Duodenum (tissue), 1 donor: ENCODE measurements around a stretch of chr9.

DNA sequence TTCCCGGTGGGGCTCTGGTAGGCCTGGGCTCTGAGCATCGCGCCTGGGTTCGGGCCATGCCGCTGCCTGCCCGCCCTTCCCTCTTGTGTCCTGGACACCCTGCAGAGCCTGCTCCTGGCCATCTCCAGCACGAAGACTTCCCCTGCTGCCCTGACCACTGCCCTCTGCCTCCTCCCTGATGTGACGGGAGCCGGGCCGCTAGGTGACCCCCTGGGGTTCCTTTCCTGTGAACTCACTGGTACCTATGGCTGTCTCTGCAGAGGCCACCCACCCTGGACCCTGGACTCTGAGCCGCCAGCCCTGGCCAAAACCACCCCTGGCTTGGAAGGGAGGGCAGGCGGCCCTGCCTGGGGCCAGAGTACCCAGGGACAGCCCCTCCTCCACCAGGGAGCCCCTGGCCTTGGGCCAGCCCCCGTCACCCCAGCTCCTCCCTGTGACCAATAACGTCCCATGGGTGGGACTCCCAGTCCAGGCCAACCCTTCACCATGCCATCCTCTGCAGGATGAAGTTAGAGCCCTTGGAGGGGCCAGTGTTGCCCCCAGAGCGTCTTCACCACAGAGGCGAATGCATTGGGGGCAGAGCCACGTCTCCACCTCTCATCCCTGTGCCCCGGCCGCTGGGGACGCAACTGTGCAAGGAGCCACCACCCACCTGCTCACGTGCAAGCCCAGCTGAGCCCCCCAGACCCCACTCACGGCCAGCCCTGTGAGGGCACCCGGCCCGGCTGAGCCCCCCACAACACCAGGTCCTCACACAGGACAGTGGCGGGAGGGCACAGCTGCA is 33.1 kb upstream of the UBAC1 start:
- PRO-cap = no peak

- PRO-cap = no peak
These were observed 41.9 kb upstream of the UBAC1 start for GRCh38 chr9:136002951-136003608.

DNA sequence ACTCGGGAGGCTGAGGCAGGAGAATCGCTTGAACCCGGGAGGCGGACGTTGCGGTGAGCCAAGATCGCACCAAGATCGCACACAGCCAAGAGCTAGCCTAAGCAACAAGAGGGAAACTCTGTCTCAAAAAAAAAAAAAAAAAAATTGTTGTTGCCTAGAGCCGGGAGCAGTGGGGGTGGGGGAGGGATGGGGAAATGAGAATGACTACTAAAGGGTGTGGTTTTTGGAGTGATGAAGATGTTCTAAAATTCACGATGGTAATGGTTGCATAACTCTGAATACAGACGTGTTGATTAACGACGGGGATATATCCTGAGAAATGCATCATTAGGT is 28.0 kb downstream of the NACC2 start:
- PRO-cap = no peak

- PRO-cap = no peak
These were observed 7.0 kb downstream of the NACC2 start for GRCh38 chr9:136087989-136088520.

- PRO-cap = no peak
These were observed 1.9 kb downstream of the NACC2 start for GRCh38 chr9:136093011-136093666.

GRCh38 chr9:136230633-136231441 is 14.8 kb downstream of the QSOX2 start:
- PRO-cap = no peak

GRCh38 chr9:136328430-136329229 is 1.3 kb downstream of the GPSM1 start:
- PRO-cap = no peak

DNA sequence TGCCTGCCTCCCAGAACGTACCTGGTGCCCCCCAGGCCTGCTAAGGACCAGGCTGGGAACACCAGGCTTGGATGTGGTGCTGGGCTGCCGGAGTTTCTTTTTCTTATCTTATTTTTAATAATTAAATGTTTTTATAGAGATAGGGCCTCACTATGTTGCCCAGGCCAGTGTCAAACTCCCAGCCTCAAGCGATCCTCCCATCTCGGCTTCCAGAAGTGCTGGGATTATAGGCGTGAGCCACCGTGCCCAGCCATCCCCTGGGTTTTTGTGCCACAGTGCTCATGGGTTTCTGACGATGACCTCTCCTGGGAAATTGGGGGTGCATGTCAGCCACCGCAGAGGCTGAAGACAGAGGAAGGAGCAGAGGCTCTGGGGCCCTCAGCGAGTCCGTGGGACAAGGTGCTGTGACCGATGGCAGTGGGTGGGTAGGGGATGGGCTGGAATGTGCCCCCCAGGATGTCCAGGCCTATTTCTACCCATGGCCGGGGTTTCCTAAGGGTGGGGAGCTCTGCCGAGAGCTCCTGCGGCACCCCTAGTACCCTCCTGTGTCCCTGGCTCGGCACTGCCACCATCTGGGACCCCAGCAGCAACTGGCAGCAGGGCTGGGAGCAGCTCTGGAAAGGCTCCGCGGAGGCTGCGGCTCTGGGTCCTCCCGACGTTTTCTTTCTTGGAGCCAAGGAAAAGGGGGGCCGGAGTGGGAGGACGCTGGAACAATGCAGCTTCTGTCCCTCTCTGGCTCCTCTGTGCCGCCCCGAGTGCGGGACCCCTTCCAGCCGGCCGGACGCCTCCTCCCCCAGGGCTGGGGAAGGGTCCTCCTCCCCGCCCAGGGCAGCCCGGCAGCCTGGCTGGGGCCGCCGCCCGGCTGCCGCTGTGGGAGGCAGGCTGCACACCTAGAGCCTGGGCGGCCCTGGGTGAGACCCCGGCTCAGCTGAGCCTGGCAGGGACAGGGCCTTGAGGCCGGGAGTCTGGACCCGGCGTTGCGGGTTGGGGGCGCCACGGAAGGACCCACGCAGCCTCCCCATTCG is 14.7 kb downstream of the GPSM1 start:
- PRO-cap = no peak

GRCh38 chr9:136392623-136393263 is 7.2 kb downstream of the SNAPC4 start:
- PRO-cap = no peak

GRCh38 chr9:136496420-136497571 is 14.0 kb upstream of the SEC16A start:
- PRO-cap = no peak

DNA sequence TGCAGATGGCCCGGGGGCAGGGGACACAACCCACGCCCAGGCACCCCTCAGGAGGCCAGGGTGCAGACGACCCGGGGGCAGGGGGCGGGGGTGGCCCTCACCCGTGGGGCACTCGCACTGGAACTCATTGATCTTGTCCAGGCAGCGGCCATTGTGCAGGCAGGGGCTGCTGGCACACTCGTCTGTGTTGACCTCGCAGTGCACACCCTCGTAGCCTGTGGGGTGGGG is 28.8 kb downstream of the NOTCH1 start:
- PRO-cap = no peak

GRCh38 chr9:136519947-136520569 is 25.8 kb downstream of the NOTCH1 start:
- PRO-cap = bidirectional peak, plus-strand start at chr9:136520327, minus-strand start at chr9:136520093

DNA sequence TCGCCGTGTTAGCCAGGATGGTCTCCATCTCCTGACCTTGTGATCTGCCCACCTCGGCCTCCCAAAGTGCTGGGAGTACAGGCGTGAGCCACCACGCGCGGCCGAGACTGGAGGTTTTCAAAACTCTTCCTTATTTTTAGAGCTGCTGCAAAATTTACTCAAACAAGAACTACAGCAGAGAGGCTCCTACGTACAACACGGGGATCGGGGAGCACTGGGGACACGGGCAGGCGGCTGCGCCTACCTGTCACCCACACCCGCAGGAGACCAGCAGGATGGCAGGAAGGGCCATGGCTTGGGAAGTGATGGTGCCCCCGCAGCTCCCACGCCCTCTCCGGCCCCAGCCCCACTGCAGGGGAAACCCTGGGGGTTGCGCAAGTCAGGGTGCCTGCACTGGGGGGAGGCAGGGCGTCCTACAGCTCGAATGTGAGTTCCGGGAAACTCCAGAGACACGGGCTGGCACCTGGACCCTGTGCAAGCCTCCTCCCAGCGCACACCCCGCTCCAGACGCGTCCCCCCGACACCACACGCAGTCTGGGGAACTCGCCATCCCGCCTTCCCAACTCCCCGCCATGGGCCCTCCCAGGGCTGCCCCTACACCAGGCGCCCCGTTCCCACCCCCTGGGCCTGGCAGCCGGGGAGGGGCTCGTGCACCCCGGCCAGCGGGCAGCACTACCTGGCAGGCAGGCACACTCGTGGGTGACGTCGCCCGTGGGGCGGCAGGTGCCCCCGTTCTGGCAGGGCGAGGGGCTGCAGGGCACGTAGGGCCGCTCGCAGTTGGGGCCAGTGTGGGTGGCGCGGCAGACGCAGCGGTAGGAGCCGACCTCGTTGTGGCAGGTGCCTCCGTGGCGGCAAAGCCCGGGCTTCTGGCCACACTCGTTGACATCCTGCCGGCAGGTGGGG is 23.4 kb downstream of the NOTCH1 start:
- PRO-cap = no peak

GRCh38 chr9:136531066-136532231 is 14.4 kb downstream of the NOTCH1 start:
- PRO-cap = no peak

DNA sequence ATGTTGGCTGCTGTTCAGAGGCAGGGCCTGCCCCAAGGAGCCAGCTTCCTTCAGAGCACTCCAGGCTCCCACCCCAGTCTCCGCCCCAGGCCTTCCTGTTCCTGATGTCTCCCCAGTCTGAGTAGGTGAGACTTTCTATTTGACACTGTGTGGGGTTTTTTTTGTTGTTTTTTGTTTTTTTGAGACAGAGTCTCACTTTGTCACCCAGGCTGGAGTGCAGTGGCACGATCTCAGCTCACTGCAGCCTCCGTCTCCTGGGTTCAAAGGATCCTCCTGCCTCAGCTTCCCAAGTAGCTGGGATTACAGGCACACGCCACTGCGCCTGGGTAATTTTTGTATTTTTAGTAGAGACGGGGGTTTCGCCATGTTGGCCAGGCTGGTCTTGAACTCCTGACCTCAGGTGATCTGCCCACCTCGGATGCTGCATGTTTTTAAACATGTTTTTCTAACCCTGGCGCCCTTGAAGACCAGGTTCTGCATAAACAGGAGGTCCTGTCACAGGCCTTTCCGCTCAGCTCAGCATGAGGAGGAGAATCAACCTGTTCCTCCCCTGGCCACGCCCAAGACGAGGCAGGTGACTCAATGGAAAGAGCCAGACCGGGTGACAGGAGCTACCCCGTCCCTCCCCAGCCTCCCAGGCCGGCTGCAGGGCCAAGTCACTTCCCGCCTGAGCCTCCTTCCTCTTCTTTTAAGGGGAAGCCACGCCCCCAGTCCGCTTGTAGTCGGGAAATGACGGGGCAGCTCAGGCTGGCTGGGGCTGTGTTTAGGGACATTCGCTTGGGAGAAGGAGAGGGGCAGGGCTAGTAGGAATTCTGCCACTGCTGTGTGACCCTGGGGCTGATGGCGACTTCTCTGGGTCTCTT is 6.4 kb downstream of the NOTCH1 start:
- PRO-cap = bidirectional peak, plus-strand start at position 719 of the sequence, minus-strand start at position 638 of the sequence

GRCh38 chr9:136546635-136547842 is 1.2 kb upstream of the NOTCH1 start:
- PRO-cap = unidirectional peak, minus-strand start at chr9:136546805; unidirectional peak, minus-strand start at chr9:136546892; bidirectional peak, plus-strand start at chr9:136547610, minus-strand start at chr9:136547364

DNA sequence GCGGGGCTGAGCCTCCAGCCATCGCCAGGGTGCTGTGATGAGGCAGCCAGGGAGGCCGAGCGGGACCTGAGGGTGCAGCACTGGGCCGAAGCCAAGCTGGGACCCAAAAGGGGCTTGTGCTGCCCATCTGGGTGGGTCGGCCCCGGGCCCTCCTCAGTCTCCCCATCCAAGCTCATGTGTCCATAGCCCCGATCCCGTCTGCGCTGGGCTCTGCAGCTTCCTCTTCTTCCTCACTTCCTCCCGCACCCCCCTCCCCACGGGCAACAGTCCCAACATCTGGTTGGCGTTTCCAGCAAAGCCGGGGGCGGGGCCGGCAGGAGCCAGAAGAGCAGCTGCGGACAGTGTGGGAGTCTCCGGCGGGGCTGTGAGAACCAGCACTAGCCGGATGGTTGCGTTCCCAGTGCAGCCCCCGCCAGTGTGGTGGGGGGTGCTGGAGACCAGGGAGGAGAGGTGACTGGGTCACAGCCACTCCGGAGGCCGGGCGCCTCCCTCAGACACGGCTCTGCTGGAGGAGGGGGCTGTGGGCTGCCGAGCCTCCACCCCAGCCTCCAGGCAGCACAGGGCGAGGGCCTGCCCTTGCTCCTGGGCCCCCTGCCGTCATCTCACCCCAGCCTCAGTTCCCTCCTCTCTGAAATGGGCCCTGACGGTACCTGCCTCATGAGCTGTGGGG is 41.3 kb upstream of the NOTCH1 start:
- PRO-cap = bidirectional peak, plus-strand start at position 349 of the sequence, minus-strand start at position 200 of the sequence

DNA sequence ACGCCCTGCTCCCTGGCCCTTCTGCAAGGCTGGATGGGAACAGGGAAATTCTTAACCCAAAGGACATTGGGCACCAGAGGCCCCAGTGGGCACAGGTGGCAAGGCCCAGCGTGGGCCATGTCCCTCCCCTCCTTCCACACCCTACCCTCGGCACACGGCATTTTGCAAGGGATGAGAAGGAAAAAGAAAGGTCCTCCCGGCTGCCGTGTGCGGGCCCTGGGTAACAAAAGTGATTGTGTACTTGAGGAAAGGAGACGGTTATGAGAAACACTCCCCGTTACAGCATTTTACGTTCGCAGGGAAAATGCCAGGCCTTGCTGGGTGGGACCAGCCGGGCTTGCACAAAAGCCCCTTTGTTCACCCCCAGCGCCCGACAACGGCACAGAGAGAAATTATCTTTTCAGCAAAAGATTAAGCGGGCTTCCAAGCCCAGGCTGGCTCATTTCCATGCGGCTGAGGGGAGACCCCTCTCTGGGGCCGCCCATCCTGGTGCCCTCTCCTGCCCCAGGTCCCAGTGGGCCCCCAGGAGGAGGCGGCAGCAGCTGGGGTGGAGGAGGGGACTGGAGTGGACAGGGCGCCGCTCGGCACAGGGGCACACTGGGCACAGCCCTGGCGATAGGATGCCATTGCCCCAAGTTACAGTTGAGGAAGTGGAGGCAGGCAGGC is 50.7 kb upstream of the NOTCH1 start:
- PRO-cap = no peak

GRCh38 chr9:136664775-136665349 is 2.1 kb downstream of the EGFL7 start:
- PRO-cap = no peak

DNA sequence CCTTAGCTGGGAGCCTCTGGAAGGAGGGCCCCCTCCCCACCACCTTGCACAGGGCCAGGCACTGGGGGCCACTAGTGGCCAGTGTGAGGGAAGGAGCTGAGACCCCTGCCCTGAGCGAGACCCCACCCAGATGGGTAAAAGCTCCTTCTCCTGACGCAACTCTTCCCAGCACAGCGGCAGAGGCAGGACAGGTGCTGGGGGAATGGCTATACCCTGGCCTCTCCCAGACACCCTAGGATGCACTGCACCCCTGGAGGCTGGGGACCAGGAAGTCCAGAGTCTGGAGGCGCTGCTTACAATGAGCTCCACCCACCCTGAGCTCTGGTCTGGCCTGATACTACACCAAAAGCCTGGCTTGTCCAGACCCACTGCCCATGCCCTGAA is 11.4 kb downstream of the AGPAT2 start:
- PRO-cap = unidirectional peak, minus-strand start at position 225 of the sequence